Metastatic Breast Carcinoma in the Ovary (tissue), 3 donors: ENCODE data around the gene FOXG1.

GRCh38 chr14:26143197-26143396 is 454.7 kb downstream of the NOVA1 start:
- PRO-cap, 3 experiments: peak in 1 of 3 experiments; most common minus-strand start chr14:26143257 (in 1)

DNA sequence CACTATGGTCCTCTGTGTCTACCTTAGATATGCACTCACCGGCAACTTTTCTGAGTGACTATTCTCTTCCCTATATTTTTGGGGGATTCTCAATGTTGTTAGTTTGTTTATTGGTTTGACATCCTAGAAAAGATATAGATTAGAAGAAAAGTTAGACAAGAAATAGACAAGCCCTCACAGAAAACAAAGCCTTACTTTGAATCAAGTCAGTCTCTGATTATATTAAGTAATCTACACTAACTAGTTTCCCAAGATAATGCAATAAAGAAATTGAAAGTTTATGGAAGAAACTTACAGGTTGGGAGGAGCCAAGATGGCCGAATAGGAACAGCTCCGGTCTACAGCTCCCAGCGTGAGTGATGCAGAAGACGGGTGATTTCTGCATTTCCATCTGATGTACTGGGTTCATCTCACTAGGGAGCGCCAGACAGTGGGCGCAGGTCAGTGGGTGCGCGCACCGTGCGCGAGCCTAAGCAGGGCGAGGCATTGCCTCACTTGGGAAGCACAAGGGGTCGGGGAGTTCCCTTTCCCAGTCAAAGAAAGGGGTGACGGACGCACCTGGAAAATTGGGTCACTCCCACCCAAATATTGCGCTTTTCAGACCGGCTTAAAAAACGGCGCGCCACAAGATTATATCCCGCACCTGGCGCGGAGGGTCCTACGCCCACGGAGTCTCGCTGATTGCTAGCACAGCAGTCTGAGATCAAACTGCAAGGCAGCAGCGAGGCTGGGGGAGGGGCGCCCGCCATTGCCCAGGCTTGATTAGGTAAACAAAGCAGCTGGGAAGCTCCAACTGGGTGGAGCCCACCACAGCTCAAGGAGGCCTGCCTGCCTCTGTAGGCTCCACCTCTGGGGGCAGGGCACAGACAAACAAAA is 578.2 kb upstream of the FOXG1 start:
- PRO-cap, 3 experiments: no peak in any of the 3 experiments

- PRO-cap, 3 experiments: peak in 1 of 3 experiments; most common minus-strand start chr14:28613657 (in 1)
Measured at GRCh38 chr14:28613340-28614044, 153.1 kb upstream of the FOXG1 start.

- PRO-cap, 3 experiments: peak in 1 of 3 experiments; most common plus-strand start chr14:28766797 (in 1)
Measured at GRCh38 chr14:28766729-28767307, at the start of gene FOXG1. TSS of gene FOXG1 (plus strand) at chr14:28766787.

DNA sequence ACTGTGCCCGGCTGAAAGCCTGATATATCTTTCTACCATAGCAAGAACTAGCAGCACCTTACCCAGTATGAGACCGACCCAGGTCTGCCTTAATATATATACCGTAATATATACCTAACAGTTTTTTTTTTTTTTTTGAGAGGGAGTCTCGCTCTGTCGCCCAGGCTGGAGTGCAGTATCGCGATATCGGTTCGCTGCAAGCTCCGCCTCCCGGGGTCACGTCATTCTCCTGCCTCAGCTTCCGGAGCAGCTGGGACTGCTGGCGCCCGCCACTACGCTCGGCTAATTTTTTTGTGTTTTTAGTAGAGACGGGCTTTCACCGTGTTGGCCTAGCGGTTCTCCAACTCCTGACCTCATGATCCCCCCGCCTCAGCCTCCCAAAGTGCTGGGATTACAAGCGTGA is 63.4 kb downstream of the FOXG1 start:
- PRO-cap, 3 experiments: no peak in any of the 3 experiments

DNA sequence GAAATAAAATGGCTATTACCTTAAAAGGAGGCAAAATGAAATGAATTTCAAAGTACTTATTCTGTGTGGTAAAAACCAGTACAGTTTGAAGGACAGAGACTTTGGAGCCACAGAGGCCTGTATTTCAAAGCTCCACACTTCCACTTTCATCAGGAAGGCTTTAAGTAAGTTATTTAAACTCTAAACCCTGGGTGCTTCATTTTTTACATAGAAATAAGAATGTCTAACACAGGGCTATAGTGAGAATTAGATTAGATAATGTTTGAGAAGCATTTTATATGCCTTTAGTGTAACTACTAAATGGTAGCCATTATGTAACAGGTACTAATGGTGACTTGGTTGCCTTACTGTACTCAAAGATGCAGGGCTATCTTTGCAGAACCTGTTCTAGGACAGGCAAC is 267.3 kb upstream of the PRKD1 start:
- PRO-cap, 3 experiments: peak in 2 of 3 experiments; most common plus-strand start position 83 of the sequence (in 1)

GRCh38 chr14:30683358-30683894 is 61.3 kb downstream of the SCFD1 start:
- PRO-cap, 3 experiments: no peak in any of the 3 experiments

DNA sequence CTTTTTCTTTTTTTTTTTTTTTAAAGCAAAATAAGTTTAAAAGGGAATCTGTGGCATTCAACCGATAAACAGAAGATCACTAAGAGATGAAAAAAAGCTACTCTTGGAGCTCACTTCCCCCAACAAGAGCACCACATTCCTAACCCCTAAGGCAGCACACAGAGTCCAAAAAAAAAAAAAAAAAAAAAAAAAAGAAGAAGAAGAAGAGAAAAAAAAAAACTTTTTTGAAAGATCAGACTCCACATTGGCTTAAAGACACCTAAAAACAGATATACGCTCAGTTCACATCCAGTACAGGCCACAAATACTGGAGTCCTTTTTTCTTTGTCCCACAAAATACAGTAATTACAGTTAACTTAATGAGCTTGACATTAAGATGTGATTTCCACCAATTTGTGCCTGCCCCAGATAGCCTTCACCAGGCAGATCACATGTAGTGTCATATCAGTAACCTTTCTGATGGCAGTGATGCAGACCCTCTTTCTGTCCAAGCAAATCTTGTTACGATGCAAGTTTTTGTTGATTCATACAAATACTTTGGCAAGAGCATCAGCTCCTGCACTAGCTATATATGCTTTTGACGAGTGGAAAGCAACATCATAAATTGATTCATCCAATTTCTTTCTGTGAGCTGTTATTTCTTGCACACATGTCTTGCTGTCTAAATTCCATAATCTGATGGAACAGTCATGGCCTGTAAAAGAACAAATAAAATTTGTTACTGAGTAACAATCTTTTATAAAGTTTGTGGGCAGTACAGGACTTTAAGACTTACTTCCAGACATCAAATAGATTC is 20.7 kb downstream of the COCH start:
- PRO-cap, 3 experiments: no peak in any of the 3 experiments

DNA sequence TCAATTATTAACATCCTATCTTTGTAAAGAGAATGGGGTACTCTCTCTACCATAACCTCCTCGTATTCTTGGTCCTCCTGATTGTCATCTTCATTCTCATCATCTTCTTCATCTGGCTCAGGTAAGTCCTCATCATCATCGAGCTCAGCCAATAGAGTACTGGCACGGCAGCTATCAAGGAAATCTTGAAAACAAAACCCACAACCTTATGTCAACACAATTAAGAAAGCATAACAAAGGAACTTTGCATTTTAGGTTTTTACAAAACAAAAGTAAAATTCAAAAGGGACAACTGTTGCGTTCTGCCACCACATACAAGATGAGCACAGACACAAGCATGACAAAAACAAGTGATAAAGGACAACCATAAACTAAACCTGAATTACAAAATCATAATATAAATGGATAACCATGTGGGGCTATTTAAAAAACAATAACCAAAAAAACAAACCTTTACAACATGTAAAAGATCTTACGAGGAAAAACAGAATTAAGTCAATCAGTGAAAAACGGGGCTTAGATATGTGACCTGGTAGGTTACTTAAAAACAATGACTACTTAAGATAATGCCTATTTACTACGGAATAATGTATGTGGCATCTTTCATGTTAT is 84.6 kb downstream of the HECTD1 start:
- PRO-cap, 3 experiments: no peak in any of the 3 experiments

GRCh38 chr14:31129111-31129772 is 78.4 kb downstream of the HECTD1 start:
- PRO-cap, 3 experiments: no peak in any of the 3 experiments

DNA sequence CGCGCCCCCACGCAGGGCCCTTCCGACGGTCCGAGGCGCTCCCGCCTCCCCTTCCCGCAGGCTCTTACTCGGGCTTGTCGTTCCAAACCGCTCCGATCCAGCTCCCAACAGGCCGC is 412 bp downstream of the HECTD1 start:
- PRO-cap, 3 experiments: no peak in any of the 3 experiments

DNA sequence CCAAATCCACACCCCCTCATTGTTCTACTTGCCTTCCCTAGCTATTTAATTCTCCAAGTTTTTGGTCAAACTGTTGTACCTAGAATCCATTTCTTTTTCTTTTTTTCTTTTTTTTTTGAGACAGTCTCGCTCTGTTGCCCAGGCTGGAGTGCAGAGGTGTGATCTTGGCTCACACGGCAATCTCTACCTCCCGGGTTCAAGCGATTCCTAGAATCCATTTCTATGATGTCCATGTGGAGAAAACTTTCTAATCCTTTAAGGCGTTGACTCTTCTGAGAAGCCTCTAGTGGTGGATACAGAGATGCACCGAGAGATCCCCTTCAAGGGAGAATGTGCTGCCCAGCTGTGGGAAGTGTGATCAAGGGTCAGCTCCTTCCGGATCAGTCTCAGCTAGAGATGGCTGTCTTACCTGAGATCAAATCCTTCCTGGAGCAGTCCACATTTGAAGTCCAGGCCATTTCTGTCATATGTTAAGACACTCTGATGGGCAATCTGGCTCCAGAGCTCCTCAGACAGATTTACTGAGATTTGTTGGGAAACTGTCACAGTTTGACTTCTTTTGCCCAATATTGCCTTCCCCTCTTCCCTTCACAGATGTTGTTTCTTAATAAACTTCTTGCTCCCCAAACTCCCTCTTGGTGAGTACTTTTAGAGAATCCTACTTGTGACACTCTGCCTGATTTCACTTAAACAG is 92.7 kb upstream of the HECTD1 start:
- PRO-cap, 3 experiments: no peak in any of the 3 experiments

GRCh38 chr14:31854621-31854836 is 222.6 kb upstream of the ARHGAP5 start:
- PRO-cap, 3 experiments: no peak in any of the 3 experiments

DNA sequence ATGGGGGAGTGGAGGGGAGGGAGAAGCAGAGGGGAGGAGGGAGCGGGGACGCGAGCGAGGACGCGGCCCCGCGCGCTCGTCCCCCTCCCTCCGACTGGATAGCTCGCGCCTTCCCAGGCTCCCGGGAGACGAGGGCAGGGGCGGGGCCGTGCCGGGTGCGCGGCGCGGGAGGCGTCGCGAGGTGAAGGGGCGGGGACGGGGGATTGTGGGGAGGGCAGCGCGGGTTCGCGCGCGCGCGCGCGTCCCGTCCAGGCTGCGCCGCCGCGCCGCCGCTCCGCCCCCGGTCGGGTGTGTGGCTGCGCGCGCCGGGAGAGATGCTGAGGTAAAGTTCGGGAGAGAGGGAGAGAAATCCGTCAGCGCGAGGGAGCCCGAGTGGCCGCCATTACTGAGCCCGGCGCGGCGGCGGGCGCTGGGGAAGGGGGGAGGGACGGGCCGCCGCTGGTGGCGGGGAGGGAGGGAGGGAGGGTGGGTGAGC is 335 bp upstream of the ARHGAP5 start:
- PRO-cap, 3 experiments: peak in 3 of 3 experiments; most common plus-strand start position 347 of the sequence (in 3); most common minus-strand start position 96 of the sequence (in 1)

- PRO-cap, 3 experiments: peak in 3 of 3 experiments; most common plus-strand start chr14:32203598 (in 3); most common minus-strand start chr14:32203274 (in 1)
Measured at GRCh38 chr14:32202796-32203862, 126.0 kb upstream of the AKAP6 start.

DNA sequence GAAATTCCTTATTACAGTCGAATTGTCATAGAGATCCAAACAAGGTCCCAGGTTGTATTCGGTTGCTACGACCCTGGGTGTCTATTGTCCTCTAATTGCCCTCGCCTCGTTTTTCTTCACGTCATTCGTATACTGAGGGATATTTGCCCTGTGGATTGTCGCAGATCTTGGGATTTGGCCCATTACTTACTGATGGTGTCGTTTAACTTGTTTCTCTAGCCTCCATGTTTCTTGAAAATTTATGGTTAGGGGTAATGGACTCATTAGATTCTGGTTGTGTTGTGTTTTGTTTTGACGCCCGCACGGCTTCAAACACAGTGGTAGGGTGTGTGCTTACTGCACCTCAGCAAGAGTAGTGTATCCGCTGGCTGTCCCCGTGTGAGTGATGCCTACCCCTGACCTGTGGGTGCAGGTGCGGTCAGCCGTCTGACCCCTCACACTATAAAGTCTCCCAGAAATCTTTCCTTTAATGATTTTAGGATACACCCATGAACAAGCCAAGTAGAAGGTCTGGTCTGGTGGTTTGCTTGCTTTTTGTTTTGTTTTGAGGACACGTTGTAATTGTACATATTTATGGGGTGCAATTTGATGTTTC is 125.1 kb upstream of the AKAP6 start:
- PRO-cap, 3 experiments: no peak in any of the 3 experiments

GRCh38 chr14:32484059-32485249 is 155.4 kb downstream of the AKAP6 start:
- PRO-cap, 3 experiments: peak in 2 of 3 experiments; most common minus-strand start chr14:32484957 (in 2)

DNA sequence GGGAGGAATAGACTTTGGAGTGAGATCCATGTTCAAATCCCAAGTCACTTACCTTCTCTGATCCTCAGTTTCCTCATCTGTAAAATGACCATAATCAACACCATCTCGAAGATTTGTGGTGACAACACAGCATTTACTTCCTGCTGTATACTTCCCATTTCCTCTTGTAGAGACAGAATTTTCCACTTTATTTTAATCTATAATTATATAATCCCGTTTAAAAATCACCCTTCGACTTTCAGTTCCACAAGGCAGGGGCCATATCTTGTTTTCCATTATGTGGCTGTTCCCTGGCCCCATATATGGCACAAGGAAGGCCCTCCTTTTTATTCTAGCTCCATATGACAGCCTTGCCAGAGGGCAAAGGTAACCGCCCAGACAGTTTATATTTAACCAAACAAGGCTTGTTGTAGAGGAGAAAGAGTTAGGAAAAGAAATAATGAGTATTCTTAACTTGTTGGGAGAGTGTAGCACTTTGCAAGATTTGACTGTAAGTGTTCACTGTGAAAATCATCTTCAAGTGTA is 243.1 kb downstream of the AKAP6 start:
- PRO-cap, 3 experiments: no peak in any of the 3 experiments

DNA sequence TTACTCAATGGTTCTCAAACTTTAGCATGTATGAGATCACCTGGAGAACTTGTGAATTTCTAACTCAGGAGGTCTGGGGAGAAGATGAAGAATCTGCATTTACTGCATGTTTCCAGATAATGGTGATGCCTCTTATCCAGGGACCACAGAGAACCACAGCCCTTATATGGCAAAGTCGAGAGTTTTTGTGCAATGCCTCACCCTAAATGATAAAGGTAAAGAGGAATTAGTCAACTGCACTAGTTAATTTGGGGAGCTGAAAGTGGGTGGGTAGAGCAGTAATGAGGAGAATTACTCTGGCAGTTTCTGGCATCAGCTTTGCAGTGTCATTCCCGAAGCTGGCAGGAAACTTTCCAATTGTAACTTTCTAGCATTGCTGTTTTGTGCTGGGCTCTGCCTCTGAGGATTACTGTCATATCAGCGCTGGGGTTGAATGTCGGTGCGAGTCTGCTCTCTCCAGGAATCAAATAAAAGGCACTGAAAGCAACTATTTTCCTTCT is 10.3 kb downstream of the EGLN3 start:
- PRO-cap, 3 experiments: no peak in any of the 3 experiments

- PRO-cap, 3 experiments: no peak in any of the 3 experiments
Measured at GRCh38 chr14:33951320-33951547, 360 bp upstream of the EGLN3 start.